ENCODE results near the genes SLC23A1, ECSCR and CYSTM1.

DNA sequence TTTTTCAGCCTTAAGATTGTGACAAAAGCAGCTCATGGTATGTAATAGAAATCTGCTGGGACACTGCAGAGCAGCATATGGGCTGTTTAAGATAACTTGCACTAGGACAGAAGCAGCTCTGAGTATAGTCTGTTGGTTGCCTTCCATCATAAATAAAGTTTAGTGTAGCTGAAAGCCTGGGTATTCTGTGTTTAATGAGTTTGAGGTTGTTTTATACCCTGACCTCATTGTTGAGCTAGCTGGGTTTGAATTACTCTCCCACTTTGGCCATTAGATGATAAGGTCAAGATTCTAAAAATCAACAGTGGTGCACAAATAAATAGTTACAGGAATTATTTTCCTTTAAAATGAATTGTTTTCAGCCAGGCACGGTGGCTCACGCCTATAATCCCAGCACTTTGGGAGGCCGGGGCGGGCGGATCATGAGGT, 9.3 kb upstream of the PAIP2 start:
- PRO-cap, 2 experiments: no peak in any of the 2 experiments

DNA sequence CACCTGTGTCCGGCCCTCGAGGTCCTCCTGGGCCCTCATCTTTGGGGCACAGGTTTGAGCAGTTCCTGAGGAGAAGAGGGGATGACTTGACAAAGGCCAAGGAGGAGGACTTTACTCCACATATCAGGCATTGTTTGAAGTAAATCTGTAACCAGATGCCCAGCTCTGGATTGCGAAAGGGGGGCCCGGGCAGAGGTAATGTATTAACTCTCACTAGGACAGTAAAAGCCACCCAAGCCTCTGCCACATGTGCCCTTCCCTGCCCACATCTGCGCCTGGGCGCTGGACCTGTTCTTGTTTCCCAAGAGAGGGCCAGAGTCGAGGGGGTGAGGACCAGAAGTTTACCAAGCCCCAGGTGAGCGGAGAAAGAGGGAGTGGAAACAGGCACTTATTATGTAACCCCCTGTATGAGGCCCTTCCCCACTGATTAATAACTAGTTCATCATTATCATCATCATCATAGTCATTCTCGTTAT, at the start of gene SLC23A1:
Gene SLC23A1 (minus strand): TSS at position 83 of the 476 bp plus-strand sequence.
- PRO-cap, 2 experiments: peak in 1 of 2 experiments; most common plus-strand start position 315 of the sequence (in 1); most common minus-strand start position 129 of the sequence (in 1)

DNA sequence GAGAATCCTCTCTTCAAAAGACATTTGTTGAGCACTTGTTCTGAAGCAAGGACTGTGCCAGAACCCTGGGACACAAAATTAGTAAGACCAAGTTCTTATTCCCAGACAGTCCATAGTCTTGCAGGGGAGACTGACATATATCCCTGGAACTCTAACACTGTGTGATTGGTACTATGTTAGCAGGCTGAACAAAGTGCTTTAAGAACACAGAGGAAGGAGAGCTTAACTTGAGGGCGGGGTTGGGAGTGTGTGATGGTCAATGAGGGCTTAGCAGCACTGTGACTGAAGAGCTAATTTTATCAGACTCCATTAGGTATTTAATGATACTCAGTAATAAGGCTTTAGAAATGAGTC, 14.9 kb upstream of the SPATA24 start:
- PRO-cap, 2 experiments: no peak in any of the 2 experiments

DNA sequence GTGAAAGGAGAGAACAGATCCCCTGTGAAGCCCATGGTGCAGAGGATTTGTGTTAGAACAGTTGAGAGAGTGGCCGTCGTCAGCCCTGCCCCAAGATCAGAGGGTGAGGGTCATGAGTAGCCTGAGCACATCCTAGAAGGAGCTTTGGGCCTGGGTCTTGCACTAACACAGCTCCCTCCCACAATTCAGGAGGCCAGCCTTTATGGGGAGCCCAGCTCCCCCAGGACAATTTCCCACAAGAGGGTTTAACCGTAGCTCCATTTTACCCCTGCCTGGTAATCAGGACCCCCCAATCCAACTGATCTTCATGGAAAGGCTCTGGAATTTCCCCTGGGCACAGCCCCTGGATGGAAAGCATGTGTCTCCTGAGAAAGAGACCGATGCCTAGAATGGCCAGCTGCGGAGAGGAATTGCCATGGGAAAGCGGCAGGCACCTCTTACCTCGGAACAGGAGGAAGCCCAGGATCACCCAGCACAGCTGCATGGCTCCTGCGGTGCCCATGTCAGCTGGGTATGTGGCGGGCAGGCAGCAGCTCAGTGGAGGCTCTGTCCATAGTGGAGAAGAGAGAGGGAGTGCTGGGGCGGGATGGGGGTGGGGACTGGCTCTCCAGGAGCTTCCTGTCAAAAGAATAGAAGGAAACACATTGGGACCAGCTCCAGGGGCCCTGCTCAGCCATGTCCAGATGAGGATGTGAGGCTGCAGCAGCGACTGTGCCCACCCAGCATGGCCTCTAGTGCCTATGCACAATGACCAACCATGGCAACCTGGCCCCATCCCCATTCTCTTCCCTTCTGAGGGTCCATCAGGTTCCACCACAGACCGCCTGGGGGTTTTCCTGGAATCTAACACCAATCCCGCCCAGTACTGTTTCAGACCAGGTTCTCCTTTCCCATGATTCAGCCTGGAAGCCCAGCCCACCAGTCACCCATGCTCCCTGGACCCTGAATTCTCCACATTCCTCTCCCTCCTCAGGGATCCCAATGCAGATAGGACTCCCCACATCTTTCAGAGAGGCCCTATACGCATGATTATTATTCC, at the start of gene ECSCR:
Gene ECSCR (minus strand): TSS at position 575 of the 1,039 bp plus-strand sequence.
- PRO-cap, 2 experiments: no peak in any of the 2 experiments

DNA sequence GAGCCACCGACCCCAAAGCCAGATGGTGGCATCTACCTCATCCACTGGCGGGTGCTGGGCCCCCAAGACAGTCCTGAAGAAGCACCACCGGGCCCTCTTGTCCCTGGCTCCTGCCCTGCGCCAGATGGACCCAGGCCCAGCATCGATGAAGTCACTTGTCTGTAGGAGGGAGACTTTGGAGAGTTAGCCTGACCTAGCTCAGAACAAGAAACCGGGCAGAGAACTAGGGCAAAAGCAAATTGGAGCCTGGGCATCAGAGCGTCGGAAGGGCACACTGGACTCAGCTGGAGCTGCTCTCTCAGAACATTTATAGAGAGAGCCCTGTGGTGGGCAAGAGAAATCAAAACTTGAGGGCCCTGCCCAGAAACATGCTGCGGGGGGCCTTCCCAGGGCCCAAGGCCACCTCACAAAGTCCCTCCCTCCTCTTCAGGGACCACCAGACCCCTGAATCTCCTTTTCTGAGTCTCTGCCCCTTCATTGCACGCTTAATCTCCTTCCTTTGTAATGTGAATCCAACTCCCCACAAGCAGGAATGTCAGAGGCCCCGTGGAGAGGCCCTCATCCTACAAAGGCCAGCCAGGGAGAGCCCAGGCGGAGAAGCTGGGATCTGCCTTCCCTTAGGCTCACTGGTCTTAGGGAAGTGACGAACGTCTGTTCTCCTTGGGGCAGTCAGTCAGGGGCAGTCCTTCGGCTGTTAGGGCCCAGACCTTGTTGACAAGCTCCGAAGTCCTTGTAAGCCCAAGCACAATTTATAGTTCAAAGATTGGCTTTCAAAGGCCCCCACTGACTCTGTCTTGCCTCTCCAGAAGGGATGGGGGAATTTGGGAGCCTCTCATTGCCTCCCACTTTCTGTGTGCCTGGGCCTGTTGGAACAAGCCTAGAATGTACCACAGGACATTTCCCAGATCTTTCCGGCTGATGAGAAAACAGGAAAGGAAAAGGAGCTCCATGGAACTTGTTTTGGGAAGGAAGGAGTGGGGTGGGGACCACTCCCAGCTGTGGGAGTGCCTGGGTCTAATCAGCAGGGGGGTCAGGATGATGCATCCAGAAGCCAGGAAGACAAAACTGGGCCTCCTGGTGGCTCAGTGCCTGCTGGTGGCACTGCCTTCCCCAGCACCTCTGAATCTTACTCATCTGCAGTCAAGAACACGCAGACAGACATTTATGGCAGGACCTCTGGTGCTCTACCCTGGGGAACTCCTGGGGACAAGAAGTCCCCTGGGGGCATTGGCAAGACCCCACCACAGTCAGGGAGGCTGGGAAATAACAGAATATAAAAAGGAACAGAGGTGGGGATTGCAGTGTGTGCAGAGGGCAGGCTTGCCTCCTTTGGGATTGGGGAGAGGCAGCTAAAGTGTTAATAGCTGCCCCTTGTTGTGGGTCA, 2.4 kb downstream of the SMIM33 start:
- PRO-cap, 2 experiments: no peak in any of the 2 experiments

- PRO-cap, 2 experiments: no peak in any of the 2 experiments
Measured at GRCh38 chr5:139570273-139570743, 9.2 kb downstream of the UBE2D2 start.

DNA sequence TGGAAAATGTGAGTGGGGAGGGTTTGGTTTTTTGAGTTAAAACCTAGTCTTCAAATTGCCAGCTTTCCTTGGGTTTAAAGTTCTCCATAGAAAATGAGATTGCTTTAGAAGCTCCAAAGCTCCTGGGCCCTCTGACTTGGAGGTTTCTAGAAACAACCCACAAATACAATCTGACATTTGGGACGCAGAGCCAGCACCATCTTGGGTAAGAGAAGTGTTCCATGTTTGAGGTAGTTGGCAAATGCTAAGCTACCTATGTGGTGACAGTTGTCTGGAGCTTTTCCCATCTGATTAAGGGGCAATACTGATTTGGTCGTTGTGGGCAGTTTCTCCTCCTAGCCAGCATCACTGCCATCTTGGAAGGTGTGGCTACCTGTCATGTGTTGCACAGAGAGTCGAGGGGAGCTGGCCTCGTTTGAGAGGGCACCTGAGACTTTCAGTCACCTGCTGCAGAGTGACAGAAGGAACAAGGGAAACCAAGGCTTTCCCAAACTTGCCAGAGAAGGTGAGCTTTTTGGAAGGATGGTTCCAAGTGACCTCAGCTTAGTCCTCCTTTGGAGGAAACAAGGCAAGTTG, 15.8 kb upstream of the CXXC5 start:
- PRO-cap, 2 experiments: no peak in any of the 2 experiments

GRCh38 chr5:139657489-139658194, 9.5 kb downstream of the CXXC5 start:
- PRO-cap, 2 experiments: no peak in any of the 2 experiments

GRCh38 chr5:139660088-139660609, 12.0 kb downstream of the CXXC5 start:
- PRO-cap, 2 experiments: peak in 1 of 2 experiments; most common minus-strand start chr5:139660286 (in 1)

GRCh38 chr5:139669809-139670433, 21.8 kb downstream of the CXXC5 start:
- PRO-cap, 2 experiments: no peak in any of the 2 experiments

DNA sequence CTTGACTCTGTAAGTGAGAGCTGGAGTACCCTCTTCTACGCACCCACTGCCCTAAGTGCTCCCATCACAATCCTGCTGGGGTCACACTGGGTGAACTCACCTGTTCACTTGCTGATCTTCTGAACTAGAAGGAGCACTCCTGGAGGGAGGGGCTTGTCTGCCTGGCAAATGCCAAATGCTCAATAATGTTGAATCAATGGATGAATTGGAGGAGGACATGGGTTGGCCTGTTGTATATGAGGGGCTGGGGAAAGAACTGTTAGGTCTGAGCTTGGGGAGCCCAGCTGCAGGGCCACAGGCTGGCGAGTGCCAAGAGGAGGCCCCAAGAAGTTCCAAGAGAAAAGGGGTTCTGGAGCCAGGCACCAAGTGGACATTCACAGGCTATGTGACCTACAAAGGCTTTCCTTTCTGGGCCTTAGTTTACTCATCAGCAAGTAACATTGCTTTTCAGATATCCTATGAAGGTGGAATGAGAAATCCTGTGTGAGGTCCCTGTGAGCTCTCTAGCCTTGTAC, 43.3 kb downstream of the CXXC5 start:
- PRO-cap, 2 experiments: no peak in any of the 2 experiments

DNA sequence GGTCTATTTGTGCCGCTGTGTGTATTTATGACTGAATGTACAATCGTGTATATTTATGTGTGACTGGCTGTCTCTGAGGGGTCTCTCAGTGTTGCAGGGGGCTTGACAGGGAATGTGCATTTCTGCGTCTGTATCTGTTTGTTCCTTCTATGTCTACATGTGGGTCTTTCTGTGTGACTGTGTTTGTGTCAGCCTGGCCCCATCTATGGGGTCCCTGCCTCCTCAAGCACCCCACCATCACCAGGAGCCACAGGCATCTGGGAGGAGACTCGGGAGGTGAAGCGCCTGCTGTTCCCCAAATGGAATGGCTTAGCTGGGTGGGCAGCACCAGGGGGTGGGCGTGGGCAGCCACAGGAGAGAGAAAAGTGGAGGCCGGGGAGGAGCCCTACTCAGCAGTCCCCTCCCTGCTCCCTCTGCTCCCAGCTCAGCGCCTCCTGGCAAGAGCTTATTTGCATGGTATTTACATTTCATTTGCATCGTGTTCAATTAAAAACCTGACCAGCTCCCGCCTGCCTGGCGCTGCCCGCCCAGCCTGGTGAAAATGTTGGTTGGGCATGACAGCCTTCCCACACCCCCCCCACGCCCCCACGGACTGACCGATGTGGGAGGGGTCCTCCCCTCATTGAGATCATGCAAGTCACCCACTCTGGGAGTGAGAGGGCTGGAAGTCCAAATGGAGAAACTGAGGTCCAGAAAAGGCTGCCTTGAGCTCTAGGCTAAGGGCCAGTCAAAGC, 50.4 kb downstream of the CXXC5 start:
- PRO-cap, 2 experiments: no peak in any of the 2 experiments

- PRO-cap, 2 experiments: peak in 2 of 2 experiments; most common minus-strand start chr5:140114806 (in 2)
Measured at GRCh38 chr5:140114257-140115476, 758 bp downstream of the PURA start.

GRCh38 chr5:140142853-140143886, 17.4 kb downstream of the IGIP start:
- PRO-cap, 2 experiments: no peak in any of the 2 experiments

DNA sequence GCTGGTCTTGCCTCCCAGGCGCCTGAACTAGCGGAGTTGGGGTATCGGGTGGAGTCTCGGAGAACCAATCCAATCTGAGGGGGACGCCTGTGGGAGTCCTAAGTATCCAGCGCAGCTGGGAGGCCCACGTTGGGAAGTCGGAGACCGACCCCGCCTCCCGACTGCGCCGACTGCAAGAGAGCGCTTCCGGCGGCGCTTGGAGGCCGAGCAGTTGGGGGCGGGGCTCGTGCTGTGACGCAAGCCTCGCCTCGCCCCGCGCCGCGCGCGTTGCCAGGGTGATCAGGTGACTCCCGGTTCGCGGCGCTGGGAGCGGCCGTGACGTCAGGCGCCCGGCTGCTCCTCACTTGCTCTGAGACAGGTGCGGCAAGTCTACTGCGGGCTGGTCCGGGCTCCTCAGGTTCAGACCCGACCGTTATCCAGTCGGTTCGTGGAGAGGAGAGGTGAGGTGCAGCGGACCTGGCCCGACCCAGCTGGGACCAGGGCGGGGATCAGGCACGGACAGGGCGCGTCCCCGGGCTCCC, at the start of gene CYSTM1:
Gene CYSTM1 (plus strand): TSS at position 343 of the 521 bp plus-strand sequence.
- PRO-cap, 2 experiments: peak in 2 of 2 experiments; most common plus-strand start position 366 of the sequence (in 2); most common minus-strand start position 172 of the sequence (in 2)

DNA sequence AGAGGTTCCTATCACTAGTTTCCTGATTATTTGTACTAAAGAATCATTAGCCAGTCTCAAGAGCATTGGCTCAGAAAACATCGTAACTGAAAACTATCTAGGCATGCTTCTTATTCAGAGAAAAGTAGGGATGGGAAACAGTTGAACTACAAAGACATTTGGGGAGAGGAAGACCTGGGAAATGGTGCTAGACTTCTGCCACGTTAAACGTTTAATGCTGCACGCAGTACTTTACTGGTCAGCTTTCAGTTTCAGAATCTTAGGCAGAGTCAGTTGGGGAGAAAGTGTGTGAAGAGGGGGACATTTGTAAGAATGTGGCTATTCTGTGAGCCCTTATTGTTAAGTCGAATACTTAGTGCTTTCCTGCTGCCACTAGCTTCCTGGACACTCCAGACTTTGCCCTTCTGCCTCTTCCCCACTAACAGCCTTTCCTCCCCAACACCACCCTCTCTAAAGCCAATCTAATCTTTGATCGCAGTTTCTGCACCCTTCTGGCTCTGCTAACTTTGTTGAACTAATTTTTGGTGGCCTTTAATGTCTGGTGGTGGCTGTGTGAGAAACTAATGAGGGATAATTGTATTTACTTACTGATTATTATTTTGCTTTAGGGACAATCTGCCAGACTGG, 6.0 kb downstream of the CYSTM1 start:
- PRO-cap, 2 experiments: no peak in any of the 2 experiments

GRCh38 chr5:140205683-140206389, 30.8 kb downstream of the CYSTM1 start:
- PRO-cap, 2 experiments: no peak in any of the 2 experiments

- PRO-cap, 2 experiments: no peak in any of the 2 experiments
Measured at GRCh38 chr5:140240876-140242133, 61.6 kb downstream of the PFDN1 start.

DNA sequence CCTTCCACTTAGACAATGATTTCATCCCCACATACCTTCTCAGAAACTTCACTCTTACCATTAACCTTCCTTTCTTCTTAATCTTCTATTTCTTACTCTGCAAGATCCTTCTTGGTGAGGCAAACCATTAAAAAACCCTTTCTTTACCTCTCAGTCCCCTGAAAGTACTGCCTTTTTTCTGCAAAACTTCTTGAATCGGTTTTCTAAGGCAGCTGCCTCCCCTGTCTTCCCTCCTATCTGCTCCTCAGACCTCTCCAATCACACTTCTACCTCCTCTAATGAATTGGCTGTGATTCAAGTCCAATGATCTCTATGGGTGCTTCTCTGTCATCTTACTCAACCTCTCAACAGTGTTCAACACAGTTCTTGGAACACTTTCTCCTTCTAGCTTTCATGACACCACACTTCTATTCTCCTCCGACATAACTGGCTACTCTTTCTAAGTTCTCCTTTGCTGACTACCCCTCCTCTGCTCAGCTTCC, 47.2 kb downstream of the PFDN1 start:
- PRO-cap, 2 experiments: no peak in any of the 2 experiments

- PRO-cap, 2 experiments: no peak in any of the 2 experiments
Measured at GRCh38 chr5:140292215-140292555, 10.7 kb downstream of the PFDN1 start.

Measured in Metastatic Liver Carcinoma in the Adrenal Gland (tissue), 2 donors.